SK-N-DZ (cell line): ENCODE data around the gene SIK2.

DNA sequence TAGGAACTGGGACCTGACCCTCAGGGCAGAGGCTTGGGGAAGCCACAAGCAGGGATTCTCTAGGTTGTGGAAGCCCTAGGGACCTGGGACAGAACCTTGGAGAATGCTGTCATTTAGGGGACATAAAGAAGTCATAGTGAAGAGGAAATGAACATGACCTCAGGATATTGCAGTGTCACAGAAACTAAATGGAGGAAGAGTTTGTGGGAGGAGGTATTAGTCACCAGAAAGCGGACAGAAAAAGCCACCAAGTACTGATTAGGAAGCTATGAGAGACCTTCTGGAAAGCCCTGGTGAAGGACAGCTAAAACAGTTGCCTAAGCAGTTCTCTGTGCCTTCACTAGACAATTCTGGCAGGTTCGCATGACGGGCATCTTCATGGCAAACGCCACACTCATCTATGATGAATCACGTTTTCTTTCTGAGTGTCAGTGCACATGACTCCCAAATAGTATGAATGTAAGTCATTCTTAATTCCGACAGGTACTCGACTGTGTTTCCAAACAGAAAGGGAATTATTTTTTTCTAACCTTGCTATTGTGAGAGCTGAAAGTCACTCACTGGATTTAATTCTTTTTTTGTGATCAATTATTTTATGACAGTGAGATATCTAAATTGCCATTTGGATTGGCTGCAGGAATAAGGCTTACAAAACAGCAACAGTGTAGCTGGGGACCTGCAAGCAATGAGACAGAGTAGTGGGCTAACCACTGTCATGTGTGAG, 325.9 kb downstream of the C11orf87 start:
RAMPAGE:
- cytosol, long total RNA, result no peak
- nucleus, long total RNA, result no peak

DNA sequence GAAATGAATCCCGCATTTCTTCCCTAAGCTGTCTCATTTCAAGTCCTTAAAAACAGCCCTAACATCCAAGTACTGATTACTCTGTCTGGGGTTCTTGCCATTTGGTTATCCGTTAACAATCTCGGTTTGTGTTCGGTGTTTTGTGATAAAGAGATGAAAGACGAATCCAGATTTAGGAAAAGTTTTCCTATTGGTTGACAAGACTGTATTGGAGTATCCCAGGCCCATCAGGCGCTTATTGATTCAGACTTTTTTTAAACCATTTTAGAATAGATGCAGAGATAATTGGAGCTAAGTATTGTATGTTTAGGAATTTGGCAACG, 858 bp downstream of the ZC3H12C start:
RAMPAGE:
- cytosol, long total RNA, result no peak
- nucleus, long total RNA, result no peak

RAMPAGE:
- cytosol, long total RNA, result no peak
- nucleus, long total RNA, result no peak
Measured at GRCh38 chr11:110255189-110255453, 41.3 kb downstream of the RDX start.

DNA sequence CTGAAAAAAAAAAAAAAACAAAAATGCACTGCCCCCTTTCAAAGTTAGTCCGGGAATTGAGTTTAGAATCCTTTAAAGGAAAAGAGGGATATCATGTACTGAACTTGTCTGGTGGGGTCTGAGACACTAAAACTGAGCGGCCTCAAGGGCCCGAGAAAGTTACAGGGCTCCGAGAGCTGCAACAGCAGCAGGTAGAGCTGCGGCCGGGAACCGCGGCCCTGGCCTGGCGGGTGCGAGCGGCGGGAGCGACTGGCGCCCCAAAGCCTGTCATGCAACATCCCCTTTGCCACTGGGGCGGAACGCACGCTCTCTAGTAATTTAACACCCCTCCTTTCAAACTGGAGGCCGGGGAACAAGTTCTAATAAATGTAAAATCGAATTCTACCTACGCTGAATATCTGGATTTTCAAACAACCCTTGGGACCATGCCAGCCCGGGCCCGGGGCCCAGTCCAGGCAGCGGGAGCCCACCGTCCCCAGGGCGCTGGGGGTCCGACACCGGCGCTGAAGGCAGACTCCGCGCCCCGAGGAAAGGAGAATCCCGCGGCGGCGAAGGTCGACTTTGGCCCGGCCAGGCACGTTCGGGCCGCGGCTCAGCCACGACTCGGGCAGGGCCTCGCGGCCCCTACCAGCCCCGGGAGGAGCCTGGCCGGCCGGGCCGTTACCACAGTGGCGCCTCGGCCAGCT, 631 bp downstream of the RDX start:
RAMPAGE:
- cytosol, long total RNA, result no peak
- nucleus, long total RNA, result no peak

DNA sequence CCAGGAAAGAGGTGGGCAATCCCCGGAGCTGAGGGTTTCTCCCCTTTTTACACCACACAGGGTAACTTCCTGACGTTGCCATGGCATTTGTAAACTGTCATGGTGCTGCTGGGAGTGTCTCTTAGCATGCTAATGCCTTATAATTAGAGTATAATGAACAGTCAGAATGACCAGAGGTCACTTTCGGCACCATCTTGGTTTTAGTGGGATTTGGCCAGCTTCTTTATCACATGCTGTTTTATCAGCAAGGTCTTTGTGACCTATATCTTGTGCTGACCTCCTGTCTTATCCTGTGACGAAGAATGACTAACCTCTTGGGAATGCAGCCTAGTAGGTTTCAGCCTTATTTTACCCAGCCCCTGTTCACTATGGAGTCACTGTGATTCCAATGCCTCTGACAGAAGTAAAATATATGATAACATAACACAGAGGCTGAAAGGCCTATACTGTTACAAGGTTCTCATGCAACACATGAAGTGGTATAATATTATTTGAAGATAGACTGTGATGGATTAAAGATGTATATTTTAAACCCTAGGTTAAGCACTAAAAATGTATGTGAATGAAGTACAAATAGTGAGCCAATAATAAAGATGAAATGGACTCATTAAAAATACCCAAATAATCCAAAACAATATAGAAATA, 41.4 kb upstream of the RDX start:
RAMPAGE:
- cytosol, long total RNA, result no peak
- nucleus, long total RNA, result no peak

DNA sequence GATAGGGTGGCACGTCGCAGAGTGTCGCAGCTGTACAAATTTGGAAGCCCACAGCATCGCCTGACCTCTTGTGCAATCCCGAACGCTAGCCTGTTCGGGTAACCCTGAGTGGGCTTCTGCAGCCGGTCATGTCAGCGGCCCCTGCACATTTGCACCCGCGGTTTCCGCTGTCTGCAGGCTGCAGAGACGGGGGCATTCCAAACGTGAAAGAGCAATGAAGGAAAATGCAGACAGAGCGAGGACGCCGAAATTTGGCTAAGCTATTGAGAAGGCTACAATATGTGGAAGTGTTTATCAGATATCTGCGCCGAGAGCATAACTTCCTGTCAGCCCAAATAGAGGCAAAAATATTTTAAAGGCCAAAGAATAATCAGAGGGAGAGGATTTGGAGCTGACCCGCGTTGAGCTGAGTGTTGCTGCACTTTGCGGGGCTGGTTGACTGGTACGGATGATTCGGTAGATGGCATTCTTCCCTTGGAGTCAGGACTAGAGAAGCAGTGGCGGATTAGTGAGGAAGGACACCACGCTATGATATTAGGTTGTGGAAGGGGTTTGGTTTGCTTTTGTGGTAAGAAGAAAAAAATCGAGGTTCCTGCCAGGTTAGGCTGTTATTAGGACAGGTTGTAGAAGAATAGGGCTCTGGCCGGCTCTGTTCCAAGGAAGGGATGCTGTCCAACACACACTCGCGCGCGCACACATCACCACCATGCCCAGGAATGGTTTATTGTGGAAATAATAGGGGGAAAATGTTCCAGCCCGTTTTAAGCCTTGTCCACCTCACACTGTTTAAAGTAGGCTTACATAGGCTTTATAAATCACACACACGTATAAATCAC, 895 bp upstream of the ARHGAP20 start:
RAMPAGE:
- cytosol, long total RNA, result no peak
- nucleus, long total RNA, result no peak

GRCh38 chr11:111358226-111359112, 20.6 kb downstream of the POU2AF1 start:
RAMPAGE:
- cytosol, long total RNA, result no peak
- nucleus, long total RNA, result no peak

DNA sequence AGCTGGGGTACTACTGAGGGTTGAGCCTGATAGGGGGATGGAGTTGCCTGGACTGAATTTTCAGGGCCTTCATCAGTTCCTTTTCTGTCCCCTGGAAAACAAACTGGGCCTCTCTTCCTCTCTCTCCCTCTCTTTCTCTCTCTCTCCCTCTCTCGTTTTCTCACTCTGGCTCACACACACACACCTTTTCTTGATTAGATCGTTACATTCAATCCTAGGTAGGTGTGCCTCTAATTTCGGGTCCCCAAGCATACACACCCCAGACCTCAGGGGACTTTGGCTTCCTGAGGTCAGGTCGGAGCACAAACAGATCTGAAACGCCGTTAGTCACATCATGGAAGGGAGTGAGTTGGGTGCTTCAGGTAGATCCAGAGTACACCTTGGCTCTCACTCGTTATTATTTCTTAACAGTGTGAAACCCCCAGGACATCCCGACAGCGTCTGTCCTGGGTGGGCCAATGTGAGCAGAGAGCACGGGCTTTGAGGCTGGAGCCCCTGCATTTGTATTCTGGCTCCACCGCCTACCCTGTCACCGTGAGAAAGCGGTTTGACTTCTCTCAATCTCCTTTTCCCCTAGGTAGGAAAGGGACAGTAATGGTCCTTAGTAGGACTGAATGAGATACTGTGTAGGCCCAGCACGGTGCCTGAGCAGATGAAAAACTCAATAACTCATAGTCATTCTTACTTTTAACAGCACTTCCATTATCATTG, 37.3 kb upstream of the POU2AF1 start:
RAMPAGE:
- cytosol, long total RNA, result no peak
- nucleus, long total RNA, result no peak

DNA sequence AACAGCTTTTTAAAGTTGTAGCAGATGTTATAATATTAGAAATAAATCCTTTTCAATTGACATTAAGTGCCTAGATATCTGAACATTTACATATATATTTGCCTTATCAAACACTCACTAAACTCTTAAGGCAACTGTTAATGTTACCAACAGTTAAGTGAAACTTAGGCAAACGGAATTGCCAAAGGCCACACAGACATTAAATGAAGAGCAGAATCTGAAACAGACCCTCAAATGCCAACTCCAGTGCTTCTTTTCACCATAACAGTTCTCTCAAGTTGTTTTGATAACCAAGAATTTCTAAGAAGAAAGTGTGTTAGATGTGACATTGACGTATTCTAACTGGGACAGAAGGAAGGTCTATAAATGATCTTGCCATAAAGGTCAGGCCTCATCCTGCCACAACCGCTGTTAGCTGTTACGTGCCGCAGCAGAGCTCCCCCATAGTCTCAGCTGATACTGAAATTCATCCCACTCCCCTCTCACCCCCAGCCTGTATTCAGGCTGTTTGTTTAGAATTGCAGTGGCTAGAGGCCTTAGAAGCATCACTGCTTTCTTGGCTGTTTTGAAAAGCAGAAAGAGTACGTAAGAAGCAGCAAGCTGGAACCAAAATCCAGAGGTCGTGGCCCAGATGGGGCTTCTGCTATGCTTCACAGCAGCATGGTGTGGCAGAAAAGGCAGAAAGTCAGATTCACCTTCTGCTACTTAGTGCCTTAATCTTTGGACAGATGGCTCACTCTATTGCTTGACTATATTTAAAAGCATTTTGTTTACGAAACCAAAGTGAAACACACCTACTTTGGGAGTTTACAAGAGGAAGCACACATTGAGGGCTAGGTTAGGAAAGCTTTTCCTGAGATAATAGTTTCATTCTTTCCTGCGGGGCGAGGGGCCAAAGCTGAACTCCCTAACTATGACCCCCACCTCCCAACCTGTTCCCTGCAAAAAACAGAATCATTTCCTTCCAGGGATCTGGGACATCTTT, 1.1 kb upstream of the LAYN start:
RAMPAGE:
- cytosol, long total RNA, result no peak
- nucleus, long total RNA, result no peak

DNA sequence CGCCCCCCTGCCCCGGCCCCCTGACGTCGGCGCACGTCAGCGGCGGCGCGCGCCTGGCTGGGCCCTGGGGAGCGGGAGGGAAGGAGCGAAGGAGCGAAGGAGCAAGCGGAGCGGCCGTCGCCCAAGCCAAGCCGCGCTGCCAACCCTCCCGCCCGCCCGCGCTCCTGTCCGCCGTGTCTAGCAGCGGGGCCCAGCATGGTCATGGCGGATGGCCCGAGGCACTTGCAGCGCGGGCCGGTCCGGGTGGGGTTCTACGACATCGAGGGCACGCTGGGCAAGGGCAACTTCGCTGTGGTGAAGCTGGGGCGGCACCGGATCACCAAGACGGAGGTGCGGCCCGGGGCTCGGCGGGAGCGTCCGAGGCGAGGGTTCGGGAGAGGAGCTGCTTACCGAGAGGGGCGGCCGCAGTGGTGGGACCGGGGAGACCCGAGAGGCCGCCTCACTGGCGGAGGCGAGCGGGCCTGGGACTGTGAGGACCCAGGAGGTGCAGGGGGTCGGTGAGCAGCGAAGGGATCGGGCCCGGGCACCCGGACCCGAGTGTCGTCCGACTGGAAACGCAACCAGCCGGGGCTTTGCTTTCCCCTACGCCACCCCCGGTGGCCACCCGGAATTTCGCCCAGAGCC, at the start of gene SIK2:
TSS of gene SIK2 (plus strand) at position 81 of the 624 bp plus-strand sequence.
RAMPAGE:
- cytosol, long total RNA, result start-site peak on the plus strand centred at position 82 of the sequence, 64 bp wide, 186 and 75 reads in 2 replicates
- nucleus, long total RNA, result start-site peak on the plus strand centred at position 68 of the sequence, 47 bp wide, 337 and 247 reads in 2 replicates

DNA sequence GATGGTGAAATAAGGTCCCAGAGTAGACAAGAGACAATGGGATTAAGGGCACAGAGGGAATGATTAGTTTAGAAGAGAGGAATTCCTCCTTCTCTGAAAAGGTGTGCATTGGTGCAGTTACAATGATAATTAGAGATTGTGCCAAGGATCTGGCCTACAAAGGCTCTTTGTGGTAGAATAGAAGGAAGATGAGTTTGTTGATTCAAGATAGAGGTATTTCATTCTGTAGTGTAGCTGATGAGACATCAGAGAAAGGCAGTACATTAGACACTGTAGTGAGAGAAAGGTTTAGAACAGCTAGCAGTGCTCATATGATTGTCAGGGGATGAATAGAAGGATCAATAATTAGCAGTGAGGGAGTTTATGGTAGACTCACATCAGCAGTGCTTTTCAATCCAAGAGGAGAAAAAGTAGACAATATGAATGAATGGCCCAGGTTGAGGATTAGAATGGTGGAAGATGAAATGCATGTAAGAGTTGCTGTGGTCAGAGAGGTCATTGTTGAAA, 28.8 kb downstream of the SIK2 start:
RAMPAGE:
- cytosol, long total RNA, result no peak
- nucleus, long total RNA, result no peak

RAMPAGE:
- cytosol, long total RNA, result no peak
- nucleus, long total RNA, result no peak
Measured at GRCh38 chr11:111727215-111727949, 38.8 kb downstream of the PPP2R1B start.

RAMPAGE:
- cytosol, long total RNA, result no peak
- nucleus, long total RNA, result no peak
Measured at GRCh38 chr11:111736094-111736422, 30.1 kb downstream of the PPP2R1B start.

RAMPAGE:
- cytosol, long total RNA, result no peak
- nucleus, long total RNA, result no peak
Measured at GRCh38 chr11:111736423-111736839, 29.8 kb downstream of the PPP2R1B start.

GRCh38 chr11:111791375-111791704, 25.2 kb upstream of the PPP2R1B start:
RAMPAGE:
- cytosol, long total RNA, result no peak
- nucleus, long total RNA, result no peak

RAMPAGE:
- cytosol, long total RNA, result no peak
- nucleus, long total RNA, result no peak
Measured at GRCh38 chr11:111845071-111846093, 26.0 kb downstream of the ALG9 start.

DNA sequence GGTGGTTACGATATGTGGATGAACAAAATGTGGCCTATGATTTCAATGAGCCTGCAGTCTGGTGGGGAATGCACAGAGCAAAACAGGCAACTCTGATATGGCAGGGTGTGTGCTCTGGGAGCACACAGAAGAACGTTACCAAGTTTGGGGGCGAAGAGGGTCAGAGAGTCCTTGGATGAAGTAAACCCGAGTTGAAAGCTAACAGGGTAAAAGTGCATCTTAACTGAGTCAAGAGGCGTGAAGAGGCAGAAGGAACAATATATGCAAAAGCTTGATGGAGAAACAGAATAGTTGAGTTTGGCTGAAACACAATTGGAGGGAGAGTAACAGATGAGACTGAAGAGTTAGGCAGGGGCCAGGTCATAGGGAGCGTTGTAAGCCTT, 330 bp downstream of the CFAP68 start:
RAMPAGE:
- cytosol, long total RNA, result no peak
- nucleus, long total RNA, result no peak

DNA sequence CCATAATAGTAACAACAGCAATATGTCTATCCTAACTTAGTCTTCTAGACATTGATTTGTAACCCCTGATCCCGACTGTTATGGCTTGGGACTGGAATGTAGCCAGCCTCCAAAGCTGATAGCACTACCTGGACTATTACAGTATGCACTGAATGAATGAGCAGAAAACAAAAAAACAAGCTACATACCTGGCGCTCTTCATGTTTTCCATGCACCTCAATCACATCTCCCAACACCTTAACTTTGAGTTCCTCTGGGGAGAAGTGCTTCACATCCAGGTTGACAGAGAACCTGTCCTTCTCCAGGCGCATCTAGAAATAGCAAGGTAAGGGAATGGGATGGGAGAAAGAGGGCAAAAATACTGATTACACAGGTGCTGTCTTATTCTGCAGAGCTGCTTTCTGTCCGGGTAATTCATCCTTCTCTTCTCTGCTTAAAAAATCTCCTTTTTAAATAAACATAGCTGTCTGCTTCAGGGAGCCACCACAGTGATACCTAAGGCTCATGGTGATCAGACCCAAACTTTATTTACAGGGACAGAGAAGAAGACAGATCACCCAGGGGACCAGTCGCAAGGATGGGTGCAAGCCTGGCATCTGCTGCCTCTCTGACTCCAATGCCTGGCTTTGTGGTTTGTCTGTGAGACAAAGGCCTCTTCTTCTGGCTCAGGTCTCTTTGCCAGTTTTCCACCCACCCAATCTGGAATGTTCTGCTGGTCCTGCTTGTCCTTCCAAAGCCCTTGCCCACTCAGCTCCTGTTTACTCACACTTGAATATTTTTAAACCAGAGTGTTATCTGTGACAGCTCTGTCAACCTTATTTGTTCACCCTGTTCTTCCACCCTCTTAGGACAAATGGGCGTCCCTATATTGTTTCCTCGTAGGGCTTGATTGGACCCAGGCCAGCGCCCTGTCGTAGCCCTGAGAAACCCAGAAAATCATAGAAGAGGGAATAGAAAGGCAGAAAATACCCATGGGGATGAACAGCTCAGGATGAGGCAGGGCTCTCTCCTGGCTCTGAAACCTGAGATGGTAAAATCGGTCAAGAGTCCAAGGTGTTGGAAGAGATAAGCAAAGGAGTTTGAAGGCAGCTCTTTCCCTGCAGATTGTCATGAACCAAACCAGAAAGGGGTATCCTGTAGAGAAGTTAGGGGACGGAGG, 1.1 kb downstream of the CRYAB start:
RAMPAGE:
- cytosol, long total RNA, result no peak
- nucleus, long total RNA, result no peak

DNA sequence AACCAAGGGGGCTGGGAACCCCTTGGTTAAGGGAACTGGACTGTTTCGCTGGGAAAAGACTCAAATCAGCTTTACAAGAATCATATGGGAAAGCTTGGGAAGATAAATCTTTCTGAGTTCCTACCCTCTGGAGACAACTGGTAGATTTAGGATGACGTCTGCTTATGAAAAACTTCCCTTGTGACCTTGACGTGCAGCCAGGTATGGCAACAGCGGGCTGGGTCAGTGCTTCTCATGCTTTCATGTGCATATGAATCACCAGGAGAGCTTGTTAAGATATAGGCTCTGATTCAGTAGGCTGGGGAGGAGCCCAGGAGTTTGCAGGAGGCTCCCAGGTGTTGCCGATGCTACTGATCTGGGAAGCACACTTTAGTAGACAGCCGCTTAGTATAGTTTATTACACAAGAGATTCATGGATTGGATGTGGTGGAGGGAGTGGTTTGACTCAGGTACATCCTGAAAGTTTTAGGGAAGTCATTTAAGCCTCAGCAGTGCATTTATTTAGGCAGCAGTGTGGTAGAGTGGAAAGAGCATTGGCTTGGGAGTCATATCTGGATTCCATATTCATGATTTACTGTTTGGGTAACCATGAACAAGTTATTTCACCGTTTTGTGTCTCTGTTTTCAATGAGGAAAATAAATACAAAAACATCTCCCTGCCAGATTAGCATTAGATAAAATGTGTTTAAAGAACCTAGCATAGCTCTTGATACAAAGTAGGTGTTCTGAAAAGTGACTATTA, 23.8 kb downstream of the DIXDC1 start:
RAMPAGE:
- cytosol, long total RNA, result no peak
- nucleus, long total RNA, result no peak

DNA sequence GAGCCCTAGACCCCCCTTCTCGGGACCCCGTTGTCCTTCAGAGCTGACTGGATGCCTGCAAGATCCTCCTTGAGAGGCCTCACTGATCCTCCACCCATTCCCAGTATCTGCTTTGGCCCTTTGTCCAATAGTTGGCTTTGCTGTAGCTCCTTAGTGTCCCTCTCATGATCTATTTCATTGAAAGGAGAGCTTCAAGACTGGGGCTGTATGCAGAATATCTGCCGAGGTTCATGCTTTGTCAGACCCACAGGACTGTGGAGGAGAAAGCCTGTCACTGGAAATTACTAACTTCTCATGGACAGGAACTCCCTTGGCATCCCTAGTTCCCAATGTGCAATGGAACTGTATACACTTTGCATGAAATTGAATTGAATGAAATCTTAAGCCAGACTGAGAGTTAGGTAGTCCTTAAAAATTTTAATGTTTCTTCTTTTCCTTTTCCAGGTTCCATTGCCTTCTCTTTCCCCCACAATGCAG, 584 bp downstream of the DLAT start:
RAMPAGE:
- cytosol, long total RNA, result no peak
- nucleus, long total RNA, result no peak